ENCODE data around the genes FBXL14, LRTM2 and TSPAN9.

DNA sequence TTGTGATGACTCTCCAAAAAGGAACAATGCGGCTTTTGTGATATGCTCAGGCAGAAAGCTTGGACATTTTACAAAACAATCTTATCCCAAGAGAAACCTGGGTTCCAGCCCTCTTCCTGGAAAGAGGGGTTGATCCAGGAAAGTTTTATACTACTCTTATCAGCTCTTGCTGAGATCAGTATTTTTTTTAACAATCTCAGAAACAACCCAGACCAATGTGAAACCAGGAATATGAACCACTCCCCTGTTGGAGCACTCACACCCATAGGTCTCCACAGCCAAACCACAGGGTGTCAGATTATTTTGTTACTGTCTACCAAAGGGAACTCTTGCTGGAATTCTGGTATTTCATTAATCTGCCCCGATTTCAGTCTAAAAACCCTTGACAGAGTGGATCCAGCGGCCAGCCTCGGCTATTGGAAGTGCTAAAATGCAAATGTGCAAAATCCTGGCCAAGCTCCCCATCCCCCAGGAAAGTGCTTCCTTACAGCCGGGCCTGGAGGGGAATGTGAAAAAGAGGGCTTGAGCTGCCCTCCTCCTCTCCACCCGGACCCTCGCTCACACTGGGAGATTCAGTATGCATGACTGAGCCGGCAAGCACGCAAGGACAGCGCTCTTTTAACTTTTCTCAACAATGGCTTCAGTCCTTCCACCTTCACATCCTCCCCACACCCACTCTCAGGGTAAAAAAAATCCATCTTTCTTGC, 4.0 kb downstream of the FBXL14 start:
- RRBS = 3% methylated on average over 2 of the region's 10 CpGs

DNA sequence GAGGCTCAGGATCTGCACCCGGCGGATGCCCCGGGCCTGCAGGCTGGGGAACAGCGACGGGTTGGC, 715 bp downstream of the FBXL14 start:
- RRBS = no CpG with 5 or more reads among the region's 5 CpGs

- RRBS = 2% methylated on average over 89 of the region's 143 CpGs
Observed at GRCh38 chr12:1594130-1595100, at the start of gene FBXL14. Gene FBXL14, minus strand, starts transcription at chr12:1594581.

GRCh38 chr12:1666585-1667403, 24.1 kb upstream of the ADIPOR2 start:
- RRBS = no CpG with 5 or more reads among the region's 4 CpGs

DNA sequence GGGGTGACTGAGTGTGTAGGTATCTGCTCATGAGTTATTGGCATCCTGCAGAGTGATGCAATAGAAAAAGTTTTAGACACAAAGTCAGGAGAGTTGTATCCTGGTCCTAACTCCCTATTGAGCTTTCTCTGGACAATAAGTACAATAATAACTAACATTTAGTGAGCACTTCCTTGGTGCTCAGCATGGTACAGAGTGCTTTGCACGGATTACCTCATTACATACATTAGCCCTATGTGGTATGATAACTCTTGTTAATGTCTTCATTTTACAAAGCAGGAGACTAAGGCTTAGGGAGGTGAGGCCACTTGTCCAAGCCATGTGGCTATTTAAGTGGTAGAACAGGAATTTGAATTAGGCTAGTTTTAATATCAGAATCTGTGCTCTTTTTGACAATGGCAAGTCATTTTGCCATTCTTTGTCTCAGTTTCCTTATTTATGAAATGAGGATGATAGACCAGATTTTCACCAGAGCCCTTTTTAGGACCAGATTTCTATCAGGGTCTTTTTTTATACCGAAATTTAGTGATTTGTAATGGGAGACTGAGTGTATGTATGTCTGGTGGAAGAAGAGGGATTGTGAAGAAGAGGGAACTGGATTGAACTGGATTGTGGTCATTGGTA, 36.2 kb upstream of the LRTM2 start:
- RRBS = no CpG with 5 or more reads among the region's 2 CpGs

DNA sequence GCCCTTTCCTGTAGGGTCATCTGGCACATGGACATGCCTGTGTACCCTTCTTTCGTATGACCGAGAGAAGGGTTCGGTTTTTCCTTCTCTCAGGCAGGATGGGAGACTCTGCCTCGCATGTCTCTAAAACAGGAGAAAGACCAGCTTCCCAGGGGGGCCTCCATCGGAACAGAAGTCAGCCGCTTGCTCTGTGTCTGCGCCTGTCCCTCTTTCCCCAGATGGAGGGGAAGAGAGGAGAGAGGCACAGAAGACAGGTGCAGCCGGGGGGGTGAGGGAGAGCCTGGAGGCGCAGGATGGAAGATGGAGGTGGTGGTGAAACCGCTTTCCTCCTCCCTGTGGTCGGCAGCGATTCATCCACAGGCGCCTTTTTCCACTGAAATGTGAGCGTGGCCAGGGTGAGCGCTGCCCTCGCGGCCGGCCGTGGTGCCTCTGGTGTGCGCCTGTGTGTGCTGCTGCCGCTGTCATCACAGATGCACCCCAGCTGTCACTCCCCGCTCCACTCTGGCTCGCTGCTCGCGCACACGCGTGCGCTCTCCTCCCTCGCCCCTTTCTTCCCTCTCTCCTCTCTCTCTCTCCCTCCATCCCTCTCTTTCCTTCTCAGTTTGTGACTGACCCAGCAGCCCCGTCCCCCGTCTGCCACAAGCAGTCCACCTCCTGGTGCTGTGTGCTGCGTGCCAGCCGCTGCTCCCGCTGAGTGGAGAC, at the start of gene LRTM2:
Gene LRTM2 (plus strand): TSS at position 581 of the 702 bp plus-strand sequence.
- RRBS = no CpG with 5 or more reads among the region's 34 CpGs

DNA sequence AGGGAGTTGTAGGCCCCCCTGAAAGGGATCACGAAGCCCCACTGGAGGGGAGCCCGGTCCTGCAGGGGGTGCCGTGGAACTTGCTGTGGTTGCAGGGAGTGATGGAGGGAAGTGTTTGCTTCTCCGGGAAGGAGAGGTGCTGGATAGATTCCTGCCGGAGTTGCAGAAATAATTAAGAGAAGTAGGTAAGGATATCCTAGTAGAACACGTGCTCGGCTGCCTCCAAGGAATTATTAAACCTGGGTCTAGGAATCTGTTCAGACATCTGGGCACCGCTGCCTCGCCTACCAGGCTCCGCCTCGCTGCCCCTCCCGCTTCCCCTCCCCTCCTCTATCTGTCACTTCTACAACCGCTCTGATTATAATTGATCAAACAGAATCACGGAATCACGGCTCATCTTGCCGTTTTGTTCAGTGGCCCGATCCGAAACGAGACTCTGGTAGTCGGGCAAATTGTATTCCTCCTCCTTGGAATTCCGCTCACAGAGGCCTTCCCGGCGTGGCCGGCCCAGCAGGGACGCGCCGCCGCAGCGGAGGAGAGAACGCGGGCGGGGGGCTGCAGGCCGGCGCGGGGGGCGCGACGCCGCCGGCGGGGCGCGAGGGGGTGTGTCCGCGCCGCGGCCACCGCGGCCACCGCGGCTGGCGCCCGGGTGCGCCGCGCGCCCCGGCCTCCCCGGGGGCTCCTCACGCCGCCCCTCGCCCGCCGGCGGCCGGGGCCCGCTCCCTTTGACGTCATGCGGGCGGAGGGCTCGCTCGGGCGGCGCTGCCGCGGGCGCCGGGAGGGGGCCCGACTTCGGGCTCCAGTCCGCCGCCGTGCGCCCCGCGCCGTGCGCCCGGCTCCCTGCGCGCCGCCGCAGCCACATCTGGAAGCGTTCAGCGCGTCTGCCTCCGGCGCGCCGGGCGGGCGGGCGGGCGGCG, 531 bp upstream of the CACNA1C start:
- RRBS = 1% methylated on average over 59 of the region's 105 CpGs

GRCh38 chr12:2055102-2055488, 2.3 kb downstream of the CACNA1C start:
- RRBS = no CpG with 5 or more reads among the region's 1 CpG

- RRBS = no CpG with 5 or more reads among the region's 6 CpGs
Observed at GRCh38 chr12:2074593-2075063, 21.8 kb downstream of the CACNA1C start.

DNA sequence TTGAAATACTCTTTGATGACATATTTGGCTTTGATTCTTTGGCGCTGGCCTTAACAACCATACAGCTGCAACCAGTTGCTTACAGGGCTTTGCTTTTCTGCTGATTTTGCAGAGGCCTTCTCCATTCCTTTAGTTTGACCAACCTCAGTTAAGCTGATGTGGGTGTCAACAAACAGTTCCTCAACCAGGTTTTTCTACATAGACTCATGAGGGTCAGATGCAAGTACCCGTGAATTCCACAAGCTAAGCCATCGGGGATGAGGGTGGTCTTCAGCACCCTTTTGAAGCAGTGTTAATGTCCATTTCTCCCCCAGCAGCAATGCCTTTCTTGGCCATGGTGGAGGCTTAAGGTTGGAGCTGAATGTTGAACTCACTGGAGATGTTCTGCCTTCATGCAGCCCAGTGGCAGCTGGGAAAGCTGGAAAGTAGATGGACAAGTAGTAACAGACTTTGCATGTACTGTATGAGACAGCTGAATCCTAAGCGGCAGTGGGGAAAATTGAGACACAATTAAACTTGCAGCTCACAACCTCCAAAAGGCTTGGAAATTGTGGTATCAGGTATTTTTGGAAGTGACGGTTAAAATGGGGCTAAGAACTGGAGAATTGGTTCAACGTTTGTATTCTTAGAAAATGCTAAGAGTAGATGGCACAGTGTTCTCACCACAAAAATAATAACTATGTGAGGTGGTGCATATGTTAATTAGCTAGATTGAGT, 103.9 kb downstream of the CACNA1C start:
- RRBS = no CpG with 5 or more reads among the region's 6 CpGs

DNA sequence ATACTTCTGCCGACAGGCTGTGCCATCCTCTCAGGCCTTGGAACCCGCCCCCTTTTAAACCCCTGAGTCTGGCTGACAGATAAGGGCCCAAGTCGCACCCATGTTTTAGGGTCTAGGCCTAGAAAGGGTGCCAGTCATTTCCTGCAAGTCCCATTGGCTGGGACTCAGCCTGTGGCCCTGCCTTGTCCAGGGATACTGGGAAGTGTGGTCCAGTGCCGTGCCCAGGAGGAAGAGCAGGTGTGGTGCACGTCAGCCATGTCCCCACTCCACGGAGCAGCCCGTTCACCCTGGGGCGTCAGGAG, 138.0 kb downstream of the CACNA1C start:
- RRBS = no CpG with 5 or more reads among the region's 8 CpGs

DNA sequence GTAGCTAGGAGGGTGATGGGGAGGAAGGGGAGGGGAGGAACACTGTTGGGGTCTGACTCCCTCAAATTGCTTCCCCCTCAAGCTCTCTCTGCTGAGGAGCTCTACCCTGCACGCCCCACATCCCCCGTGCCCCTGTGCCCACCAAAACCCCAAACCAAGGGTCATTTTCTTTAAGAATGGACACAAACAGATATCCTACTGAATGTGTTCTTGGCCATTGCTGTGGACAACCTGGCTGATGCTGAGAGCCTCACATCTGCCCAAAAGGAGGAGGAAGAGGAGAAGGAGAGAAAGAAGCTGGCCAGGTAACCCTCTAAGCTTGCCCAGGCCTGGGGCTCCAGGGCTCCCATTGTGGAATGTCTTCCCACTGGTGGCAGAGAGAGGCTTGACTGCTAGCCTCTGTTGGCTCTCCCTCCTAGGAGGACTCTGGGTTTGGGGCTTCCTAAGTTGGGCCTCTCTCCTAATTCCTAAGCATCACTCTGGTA, 210.4 kb upstream of the FKBP4 start:
- RRBS = no CpG with 5 or more reads among the region's 2 CpGs

GRCh38 chr12:2586406-2587053, 208.2 kb upstream of the FKBP4 start:
- RRBS = no CpG with 5 or more reads among the region's 9 CpGs

- RRBS = no CpG with 5 or more reads among the region's 16 CpGs
Observed at GRCh38 chr12:2627709-2628318, 167.0 kb upstream of the FKBP4 start.

DNA sequence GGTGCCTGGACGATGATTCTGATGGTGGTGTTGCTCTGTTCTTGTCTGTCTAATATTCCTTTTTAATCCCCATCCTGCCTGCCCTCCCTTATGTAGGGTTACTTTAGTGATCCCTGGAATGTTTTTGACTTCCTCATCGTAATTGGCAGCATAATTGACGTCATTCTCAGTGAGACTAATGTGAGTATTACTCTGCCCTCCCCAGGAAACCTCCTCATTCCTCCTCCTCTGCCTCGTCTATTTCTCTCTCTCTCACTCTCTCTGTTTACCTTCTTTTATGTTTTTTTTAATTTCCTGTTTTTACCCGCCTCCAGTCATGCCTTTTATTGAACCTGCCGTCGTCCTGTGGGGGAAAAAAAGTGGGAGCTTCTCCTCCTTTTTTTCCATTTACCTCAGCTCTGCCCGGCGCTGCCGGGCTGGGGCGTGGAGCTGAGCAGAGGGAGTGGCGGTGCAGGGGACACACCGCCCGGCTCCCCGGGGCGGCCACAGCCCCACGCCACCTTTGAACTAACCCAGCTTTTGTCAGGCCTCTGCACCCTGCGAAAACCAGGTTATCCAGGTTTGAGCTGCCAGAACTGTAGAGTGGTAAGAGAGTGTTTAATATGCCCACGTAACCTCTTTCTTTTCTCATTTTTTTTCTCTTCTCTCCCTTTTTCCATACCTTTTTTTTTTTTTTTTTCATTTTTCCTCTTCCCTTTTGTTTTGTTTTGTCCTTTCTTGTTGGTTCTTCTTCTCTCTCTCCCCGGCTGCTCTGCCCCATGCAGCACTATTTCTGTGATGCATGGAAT, 161.0 kb upstream of the FKBP4 start:
- RRBS = 76% methylated on average over 5 of the region's 20 CpGs

- RRBS = no CpG with 5 or more reads among the region's 10 CpGs
Observed at GRCh38 chr12:2639461-2640259, 155.1 kb upstream of the FKBP4 start.

DNA sequence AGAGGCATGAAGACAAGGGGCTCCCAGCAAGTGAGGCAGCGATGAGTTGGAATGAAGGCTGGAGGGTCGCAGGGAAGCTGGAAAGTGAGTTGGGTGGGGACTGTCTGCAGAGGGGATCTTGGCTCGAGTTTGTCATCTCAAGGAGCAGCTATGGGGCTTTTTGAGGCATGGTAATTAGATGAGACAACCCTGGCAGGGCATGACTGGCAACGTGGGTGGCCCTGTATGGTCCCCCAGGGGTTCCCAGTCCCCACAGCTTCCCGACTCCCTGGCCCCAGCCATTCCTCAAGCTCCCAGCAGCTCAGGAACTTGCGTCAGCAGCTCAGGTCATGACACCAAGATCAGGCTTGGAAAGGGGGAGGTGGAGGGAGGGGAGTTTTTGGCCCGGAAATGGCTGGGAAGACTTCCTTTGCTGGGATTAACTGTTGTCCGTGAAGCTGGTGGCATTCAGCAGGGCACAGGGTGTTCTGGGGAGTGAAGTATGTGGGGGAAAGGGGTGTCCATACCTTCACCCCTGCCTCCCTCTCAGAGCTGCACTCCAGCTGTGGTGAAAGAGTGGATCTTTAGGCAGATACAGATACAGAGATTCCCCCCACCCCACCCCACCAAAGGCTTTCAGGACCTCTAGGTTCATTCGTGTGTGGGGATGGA, 10.4 kb upstream of the NRIP2 start:
- RRBS = no CpG with 5 or more reads among the region's 9 CpGs

GRCh38 chr12:2992682-2993113, 33.5 kb downstream of the TEAD4 start:
- RRBS = no CpG with 5 or more reads among the region's 8 CpGs

- RRBS = 1% methylated on average over 73 of the region's 123 CpGs
Observed at GRCh38 chr12:3076523-3077776, at the start of gene TSPAN9. Gene TSPAN9, plus strand, starts transcription at chr12:3077379.

GRCh38 chr12:3077777-3078634, 827 bp downstream of the TSPAN9 start:
- RRBS = 0% methylated on average over 3 of the region's 19 CpGs

Measured in PFSK-1 (cell line).